ENCODE measurements around a stretch of chr18.

- PRO-cap = bidirectional peak, plus-strand start at chr18:48546004, minus-strand start at chr18:48545828
These were observed 6.8 kb downstream of the CTIF start for GRCh38 chr18:48545500-48546077.

DNA sequence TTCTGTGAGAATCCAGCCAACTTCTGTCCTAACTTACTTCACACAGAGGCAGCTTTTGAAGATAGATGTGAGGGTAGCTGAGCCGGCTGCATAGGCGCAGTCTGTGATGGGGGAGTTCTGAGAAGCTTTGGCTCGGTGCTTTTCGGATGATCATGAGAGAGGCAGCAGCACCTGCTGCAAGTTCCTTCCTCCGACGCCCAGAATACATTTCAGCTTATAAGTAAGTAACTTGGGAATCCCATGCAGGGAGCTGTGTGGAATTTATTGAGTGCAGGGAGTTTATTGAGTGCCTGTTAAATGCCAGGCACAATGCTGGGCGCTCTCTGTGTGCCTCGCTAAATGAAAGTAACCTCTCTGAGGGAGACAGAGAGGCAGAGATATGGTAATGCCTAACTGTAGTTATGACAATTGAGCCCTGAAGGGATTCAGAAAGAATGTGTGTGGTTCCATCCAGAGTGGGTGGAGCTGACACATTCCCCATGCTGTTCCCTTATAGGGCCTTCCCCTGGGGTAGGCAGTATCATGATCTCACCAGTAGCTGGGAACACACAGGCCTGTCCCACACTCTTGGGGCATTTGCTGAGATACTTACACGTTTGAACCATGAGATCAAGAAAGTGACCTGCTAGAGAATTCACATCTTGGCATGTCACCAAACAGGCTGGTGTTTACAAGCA lies 9.0 kb downstream of the CTIF start:
- PRO-cap = no peak

GRCh38 chr18:48553125-48553745 lies 14.4 kb downstream of the CTIF start:
- PRO-cap = no peak

GRCh38 chr18:48680385-48681577 lies 141.9 kb downstream of the CTIF start:
- PRO-cap = no peak

DNA sequence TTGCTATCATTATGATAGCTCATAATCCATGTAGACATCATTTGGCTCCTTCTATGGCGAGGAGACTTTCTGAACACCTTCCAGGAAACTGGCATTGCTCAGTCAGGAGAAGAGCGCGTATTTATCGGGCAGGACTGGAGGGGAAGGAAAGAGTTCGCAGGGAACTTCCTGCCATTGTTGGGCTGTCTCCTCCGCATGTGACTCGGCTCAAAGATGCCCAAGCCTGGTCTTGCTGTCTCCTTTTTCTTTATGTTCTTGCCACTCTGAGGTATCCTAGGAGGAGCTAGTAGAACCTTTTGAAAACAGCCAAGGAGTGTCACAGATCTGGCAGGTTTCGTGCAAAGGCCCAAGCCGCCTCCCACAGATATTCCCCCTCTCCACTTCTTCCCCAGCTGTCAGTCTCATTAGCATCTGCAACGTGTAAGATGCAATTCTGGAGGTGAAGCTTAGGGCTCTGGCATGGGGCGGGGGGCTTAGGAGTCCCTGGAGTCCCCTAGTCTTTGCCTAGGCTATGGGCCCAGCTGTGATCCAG lies 157.0 kb downstream of the CTIF start:
- PRO-cap = no peak

DNA sequence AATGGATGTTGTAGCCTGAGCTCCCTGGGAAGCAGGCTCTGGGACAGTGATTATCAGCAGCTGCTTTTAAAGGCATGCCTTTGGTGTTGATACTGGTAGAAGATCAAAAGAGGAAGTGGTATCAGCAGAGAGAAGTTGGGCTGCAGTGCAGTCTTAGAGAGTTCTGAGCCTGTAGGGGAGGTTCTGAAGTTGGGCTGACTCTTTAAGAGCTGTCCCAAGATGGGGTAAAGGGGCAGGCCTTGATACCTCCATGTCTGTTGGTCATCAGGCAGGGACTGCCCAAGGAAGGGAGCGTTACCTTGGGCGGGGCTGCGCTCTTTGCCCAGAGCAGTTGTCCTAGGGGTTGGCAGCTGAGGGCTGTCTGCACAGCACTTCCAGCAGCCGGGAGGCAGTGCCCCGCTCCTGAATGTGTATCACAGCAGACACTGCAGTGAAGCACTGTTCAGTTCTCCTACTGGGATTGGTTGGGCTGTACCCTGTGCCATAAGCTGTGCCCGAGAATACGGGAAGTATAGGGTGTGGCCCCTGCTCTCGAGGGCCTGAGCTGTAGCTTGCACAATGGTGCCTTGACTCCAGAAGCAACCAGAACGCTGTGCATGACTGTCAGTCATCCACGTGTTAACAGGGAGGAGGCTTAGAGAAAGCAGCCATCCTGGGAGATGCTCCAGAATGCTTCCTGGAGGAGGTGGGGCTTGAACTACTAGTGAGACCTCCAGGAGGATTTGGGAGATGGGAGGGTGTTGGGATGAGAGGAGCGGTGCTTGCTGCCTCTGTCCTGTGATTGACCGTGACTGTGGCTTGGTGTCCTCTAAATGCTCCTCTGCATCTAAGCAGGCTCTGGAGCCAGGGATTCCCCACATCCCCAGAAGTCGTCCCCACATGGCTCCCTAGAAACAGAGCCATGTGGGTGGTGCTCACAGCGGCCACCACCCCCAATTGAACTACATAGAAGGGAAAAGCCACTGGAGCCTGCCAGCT lies 177.2 kb downstream of the CTIF start:
- PRO-cap = no peak

- PRO-cap = no peak
These were observed 116.9 kb downstream of the SMAD7 start for GRCh38 chr18:48833837-48834370.

DNA sequence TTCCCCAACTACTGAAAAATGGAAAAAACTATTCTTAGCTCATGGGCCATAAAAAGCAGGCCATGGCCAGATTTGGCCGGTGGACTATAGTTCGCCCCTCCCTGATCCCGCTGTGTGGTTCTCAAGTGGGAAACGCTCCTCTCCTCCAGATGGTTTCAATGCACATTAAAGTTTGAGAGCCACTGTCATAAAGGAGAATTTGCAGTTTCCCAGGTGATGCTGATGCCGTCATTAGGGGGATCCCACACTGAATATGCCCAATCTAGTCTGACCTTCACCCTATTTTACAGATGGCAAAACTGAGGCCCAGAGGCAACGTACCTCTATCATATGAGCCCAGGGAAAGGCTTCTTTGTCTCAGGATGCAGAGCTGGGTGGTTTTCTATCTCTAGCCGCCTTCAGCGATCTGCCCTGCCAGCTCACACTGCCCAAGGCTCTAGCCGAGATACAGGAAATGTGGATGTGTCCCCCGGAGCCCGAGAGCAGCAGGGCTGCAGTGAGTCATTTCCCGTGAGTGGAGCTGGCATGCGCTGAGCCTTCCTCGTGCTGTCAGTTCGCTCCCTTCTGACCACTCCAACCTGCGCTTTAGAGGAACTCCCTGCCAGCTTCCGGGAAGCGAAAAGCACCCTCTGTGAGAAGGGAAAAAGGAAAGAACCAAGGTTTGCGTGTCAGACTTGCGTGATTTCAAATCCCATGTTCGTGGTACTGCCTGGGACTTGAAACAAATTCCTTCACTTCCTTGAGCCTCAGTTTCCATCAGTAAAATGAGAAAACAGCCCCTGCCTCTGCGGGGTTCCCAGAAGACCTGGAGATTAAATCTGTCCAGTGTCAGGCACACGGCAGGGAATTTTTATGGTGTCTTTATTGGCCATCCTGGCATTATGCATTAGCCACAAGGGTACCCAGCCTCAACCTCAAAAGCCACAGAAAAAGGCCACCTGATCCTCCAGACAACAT lies 116.1 kb downstream of the SMAD7 start:
- PRO-cap = no peak

GRCh38 chr18:48841374-48842285 lies 109.1 kb downstream of the SMAD7 start:
- PRO-cap = no peak

DNA sequence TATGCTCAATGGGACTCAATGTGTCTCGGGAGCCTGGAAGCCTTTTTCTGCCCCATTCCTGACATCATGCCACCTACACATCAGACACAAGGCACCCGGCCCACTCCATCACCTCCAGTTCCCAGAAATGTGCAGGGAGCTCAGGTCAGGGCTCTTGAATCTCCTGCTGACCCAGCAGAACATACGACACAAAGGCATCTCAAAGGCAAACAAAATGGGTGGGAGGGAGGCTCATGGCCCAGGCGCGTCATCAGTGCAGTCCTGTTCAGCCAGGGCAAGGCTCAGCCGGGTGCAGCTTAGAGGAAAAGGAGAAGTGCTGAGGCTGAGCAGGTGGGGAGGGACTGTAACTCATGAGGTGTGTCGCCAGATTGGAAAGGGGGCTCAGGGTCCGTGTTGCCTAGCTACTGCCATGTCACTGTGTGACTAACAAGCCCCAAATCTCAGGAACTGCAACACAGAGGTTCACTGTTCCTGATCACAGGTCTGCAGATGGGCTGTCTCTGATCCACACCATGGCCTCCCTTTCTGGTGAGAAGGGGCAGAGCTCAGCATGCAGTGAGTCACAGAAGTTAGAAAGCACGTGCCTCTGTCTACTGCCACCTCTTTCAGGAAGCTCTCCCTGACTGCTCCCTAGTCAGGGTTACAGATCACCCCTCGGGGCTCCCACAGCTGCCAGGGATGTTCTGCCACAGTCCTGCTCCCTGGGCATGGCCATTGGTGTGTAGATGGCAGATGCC lies 81.8 kb downstream of the SMAD7 start:
- PRO-cap = no peak

DNA sequence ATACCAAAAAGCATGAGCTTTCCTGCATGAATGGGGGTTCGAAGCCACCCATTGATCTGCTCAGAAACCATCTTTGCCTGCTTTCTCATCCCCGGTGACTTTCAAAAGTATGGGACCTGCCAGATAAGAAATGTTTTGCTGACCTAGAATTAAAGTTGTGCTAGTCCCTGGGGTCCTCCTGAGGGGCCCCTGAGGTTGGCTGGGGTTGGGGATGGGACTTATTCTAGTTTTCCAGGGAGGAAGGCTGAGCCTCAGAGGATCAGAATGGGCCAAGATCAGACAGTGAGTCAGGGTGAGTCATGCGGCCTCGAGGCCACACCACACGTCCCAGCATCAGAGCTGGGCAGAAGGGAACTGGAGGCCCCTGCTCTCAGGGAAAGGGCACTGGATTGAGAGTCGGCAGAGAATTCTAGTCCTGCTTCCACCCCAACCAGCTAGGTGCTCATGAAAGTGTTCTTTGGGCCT lies 77.5 kb downstream of the SMAD7 start:
- PRO-cap = no peak

GRCh38 chr18:48921597-48922122 lies 29.1 kb downstream of the SMAD7 start:
- PRO-cap = no peak

DNA sequence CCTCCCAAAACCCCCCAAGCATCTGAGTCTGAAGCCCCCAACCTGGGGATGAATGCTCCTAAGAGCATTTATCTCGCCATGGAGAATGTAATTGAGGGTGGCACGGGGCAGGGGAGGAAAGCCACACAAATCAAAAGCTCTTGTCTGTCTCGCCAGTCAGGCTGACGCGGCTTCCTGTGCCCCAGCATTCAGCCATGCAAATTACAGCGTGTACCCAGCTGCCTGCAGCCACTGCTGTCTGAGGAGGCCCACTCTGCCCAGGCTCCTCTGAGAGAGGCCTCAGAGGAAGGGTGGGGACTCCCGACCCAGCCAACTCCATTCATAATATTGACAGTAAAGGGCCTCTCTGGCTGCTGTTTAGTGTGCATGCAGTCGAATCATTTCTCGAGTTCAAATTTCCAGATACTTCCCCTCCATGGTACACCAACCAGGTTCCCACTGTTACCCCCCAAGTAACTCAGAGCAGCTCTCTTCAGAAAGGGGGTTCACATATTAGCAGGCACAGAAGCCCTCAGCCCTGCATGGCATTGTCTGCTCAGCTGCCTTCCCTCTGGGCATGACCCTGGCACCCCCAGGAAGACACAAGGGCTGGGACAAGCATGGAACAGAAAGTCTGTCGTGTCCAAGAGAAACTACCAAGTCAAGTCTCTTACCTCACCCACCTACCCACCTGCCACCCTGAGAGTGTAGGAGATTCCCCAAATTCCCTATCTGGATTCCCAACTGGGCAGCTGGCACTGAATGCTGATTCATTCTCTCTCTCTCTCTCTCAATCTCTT lies 21.8 kb downstream of the SMAD7 start:
- PRO-cap = no peak

DNA sequence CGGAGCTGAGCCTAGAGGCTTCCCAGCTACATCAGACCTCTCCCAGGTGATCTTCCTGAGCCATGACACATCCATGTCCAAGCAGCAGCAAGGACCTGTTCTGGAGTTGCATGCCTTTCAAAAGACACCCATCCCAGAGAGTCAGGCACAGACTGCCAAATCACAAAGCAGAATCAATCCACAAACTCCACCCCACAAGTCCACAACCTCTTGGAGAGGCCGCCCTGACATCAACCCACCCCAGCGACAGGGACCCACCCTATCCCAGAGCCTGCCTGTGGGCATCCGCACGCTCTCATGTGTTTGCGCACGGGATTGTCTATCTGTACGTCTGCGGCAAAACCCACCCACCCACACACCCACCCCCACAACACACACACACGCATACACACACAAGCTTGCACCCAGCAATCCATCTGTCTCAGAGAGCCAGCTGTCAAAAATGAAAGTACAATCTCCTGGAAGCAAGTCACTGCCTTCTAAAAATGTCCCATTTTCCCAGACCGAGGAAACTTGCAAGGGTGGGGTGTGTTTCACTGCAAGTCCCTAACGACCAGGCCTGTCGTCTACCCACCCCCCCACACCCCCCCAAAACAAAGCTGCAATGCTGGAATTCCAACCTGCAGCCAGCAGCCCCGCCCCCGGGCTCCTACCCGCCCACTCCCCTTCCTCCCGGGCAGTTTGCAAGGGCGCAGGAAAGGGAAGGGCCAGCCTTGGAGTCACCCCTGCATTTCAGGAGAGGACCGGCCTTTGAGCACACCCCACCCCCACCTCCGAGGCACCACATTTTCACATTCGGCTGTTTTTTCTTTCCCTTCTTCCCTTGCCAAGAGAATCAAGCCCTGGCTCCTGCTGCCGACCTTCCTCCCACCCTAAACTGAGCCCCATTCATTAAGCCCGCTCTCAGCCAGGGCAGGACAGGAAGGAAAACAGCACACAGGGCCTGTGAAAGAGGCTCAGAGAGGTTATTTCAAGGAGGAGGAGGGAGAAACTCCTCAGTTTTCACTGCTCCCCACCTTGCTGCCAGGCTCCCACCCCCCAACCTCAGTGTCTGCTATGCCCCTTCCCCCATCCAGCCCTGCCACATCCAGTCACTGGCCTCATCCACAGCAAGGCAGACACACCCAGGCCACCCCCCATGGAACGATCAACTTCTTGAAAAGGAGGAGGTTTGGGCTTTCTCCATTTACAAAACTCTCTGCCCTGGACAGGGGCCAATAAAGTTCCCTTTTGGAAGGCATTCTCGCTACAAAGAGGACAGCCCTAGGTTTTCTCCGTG lies 11.5 kb downstream of the SMAD7 start:
- PRO-cap = no peak

DNA sequence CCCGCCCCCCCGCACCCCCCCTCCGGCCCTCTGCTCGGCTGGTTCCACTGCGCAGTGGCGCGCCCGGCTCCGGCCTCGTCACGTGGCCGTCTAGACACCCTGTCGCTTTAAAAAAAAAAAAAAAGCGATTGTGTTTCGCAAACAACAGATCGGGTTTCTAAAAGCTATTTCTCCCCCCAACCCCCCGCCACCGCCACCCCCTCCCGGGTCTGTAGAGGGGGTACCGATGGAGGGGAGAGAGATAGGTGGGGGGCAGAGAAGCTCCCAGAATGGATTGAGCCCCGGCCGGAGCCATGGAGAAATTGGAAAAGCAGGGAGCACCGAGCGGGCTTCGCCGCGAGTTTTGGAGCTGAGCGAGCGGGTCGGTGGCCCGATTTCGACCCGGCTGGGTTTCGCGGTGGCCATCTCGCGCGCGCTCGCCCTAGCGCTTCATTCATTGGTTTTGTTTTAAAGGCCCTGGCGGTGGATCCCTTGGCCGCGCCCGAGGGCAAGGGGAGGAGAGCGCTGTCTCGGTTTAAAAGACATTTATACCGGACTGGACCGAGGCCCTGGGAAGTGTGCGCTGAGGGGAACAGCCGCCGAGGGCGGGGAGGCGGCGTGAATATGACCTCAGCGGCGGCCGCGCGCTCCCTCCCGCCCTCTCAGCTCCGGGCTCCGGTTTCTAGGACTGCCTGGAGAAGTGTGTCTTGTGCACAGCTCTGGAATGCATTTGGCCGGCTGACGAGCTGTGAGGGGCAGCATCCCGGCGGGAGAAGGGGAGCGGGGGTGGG lies 1.6 kb upstream of the SMAD7 start:
- PRO-cap = bidirectional peak, plus-strand start at position 432 of the sequence, minus-strand start at position 559 of the sequence

GRCh38 chr18:48962865-48963240 lies 12.1 kb upstream of the SMAD7 start:
- PRO-cap = no peak

DNA sequence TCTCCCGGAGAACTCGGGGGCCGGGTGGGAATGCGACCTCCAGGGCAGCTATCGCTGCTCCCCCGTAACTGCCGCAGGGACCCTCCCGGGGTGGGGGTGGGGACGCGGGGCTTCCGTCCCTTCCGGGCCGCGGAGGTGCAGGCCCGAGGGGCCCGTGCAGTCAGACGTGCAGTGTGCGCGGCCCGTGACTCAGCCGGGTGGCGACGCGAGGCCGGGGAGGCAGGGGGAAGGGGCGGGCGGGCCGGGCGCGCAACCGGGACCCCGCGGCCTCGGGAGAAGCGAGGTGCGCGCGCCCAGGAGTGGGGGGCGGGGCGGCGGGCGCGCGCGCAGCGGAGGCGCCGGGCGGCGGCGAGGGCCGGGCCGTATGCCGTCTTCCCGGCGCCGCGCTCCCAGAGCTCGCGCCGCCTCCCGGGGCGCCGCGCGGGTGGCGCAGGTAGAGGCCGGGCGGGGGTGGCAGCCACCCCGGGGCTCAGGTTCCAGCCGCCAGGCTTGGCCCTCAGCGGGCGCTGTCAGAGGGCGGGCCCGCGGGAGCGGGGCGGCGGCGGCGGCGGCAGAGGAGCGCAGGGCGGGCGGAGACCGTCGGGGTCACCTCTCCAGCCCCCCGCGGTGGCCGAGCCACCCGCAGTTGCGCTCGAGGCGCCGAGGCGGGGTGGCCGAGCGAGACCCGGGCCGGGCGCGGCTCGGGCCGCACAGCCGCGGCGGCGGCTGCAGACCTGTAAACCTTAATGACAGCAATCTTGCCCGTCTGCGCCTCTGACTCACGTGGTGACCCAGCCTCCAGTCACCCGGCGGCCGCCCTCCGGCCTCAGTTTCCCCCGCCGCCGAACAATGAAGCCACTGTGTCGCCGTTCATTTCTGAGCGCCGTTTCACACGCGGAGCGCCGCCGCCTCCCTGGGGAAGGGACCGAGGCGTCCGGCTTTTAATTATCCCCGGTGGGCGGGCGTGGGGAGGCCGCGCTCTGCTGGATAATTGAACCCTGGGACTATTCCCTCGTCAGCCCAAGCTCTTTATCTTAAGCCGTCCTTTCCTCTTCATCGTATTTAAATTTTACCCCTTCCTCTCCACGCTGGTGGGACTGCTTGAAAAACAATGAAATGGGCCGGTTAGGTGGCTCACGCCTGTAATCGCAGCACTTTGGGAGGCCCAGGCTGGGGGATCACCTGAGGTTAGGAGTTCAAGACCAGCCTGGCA lies 25.3 kb upstream of the SMAD7 start:
- PRO-cap = unidirectional peak, plus-strand start at position 140 of the sequence; bidirectional peak, plus-strand start at position 392 of the sequence, minus-strand start at position 191 of the sequence; bidirectional peak, plus-strand start at position 731 of the sequence, minus-strand start at position 727 of the sequence

DNA sequence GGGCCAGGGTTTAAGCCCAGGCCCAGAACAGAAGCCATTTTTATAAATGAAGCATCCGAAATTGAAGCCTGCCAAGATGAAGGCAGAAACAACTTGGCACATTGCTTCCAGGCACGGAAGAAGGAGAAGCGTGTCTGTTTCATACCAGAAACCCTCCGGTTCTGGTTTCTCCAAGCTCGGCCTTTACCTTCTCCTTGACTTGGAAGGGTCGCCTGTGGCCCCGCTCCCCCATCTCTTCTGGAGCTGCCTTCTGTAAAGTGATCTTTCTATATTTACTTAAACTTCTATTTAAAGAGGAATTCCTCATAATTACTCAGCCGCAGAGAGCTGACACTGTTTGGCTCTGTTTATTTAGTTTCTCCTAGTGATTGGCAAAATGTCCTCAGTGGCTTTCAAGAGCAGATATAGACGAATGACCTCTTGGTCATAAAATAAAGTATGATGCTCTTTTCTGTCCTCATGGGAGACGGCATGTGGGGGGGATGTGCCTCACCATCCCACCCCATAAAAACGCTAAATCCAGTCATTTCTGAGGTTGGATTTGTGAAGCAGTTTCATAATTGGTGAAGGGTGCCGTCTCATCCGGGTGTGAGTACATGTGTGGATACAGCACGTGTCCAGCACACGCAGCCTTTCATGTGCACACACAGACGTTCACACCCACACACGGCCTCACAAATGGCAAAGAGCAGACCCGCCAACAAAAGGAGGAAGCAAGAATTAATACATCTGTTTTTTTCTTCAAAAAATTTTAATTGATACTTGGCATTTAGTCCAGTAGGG lies 43.3 kb upstream of the SMAD7 start:
- PRO-cap = no peak

GRCh38 chr18:49021327-49022034 lies 70.7 kb upstream of the SMAD7 start:
- PRO-cap = no peak

DNA sequence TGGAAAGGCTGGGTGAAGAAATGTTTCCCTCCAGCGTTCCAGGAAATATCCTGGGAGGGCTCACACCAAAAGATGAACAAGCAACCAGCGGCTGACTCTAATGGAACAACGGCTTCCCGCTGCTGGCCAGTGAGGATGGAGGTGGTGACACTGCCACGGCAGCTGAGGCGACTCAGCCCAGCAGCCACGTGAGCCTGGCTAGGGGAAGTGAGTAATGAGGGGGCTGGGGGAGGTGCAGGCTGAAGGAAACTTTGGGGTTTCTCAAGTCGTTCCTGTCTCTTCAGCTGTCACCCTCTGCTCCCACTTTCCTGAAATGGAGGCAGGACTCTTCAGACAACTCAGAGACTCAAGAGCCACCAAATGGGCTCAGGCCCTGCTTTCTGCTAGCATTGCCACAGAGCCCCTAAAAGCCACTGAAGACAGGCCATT lies 105.1 kb upstream of the SMAD7 start:
- PRO-cap = no peak

All from neuron (in vitro differentiated cells).